Melanocyte of skin (primary cell): ENCODE results near the gene TRPT1.

DNA sequence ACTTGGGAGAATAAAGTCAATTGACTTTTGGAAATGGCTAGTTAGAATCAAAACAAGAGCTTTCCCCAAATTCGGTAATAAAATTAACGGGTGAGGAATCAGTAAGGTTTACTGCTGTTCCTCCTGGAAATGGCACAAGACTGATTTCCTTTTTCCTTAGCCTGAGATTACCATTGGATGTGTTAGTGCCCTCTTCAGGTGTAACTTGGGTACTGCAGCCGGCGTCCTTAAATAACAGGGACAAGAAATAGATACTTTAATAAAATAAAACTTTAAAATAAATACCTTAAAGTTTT is 29.9 kb downstream of the ZFTA start:
- CAGE, long polyA plus RNA, 2 experiments: no peak in any of the 2 experiments

DNA sequence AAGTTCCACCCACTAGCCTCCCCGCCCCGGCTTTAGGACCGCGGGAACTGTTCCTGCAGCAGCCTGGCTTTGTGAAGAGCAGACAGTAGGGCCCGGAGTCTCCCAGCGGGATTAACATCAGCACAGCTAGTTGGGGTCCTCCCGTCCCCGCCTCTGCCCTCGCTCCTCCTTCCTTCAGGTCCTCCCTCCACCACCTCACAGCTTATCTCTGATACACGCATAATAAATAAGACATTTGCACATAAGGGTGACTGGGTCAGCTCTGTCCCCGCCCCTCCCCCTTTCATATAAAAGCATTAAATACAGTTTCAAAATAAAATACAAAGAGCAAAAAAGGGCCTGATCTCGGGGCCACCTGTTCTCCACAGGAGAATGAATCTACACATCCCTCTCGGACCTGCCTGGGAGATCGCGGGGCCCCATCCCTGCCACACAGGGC is 6.5 kb downstream of the ZFTA start:
- CAGE, long polyA plus RNA, 2 experiments: no peak in any of the 2 experiments

DNA sequence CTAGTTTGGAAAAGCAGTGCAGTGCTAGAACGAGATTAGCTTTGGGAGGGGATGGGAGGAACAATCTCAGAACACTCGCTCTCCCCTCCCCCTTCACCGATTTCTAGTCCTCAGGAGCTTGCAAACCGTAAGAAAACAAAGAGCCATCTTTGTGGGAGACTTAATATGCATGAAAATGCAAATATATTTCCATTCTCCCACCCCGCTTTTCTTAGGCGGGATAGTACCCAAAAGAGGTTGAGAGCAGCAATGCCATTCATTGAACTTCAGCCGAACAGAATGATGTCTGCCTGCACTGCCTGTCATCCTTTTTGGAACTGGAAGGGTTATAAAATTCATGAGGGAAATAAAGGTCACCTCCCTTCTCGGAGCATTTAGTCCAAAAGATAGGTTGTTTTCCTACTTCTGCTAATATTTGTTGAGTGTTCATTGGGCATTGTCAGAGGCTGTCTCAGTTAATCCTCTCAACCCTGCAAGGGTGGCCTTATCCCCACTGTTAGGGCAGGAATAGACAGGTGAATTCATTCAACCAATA is 1.2 kb downstream of the SPINDOC start:
- CAGE, long polyA plus RNA, 2 experiments: no peak in any of the 2 experiments

- CAGE, long polyA plus RNA, 2 experiments: no peak in any of the 2 experiments
Measured at GRCh38 chr11:63870359-63870965, 31.6 kb downstream of the MARK2 start.

GRCh38 chr11:63909903-63910808 is 6.8 kb downstream of the RCOR2 start:
- CAGE, long polyA plus RNA, 2 experiments: no peak in any of the 2 experiments

GRCh38 chr11:63939590-63939934 is 760 bp downstream of the NAA40 start:
- CAGE, long polyA plus RNA, 2 experiments: no peak in any of the 2 experiments

DNA sequence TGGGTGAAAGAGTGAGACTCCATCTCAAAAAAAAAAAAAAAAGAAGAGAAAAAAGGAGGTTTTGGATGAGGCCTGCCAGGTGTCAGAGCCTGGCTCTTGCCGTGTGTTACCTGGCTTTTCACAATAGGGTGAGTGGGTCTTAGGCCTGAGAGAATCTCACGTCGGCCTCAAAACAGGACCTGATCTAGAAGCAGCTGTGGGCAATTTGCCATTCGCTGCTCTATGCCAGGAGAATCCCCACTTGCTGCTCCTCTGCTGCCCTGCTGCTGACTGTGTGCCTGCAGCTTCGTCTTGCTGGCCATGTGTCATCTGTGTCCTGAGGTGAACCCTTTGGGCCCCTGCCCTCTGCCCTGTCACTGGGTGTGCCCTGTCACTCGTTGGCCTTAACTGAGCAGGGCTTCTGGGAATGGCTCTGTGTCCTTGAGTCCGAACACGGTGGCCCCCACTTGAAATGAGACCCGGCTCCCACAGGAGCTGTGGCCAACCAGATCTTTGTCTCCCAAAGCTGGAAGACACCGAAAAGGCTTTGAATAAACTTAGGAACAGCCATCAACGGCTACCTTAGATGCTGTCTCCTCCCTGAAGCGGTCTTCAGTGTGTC is 6.2 kb downstream of the NAA40 start:
- CAGE, long polyA plus RNA, 2 experiments: no peak in any of the 2 experiments

DNA sequence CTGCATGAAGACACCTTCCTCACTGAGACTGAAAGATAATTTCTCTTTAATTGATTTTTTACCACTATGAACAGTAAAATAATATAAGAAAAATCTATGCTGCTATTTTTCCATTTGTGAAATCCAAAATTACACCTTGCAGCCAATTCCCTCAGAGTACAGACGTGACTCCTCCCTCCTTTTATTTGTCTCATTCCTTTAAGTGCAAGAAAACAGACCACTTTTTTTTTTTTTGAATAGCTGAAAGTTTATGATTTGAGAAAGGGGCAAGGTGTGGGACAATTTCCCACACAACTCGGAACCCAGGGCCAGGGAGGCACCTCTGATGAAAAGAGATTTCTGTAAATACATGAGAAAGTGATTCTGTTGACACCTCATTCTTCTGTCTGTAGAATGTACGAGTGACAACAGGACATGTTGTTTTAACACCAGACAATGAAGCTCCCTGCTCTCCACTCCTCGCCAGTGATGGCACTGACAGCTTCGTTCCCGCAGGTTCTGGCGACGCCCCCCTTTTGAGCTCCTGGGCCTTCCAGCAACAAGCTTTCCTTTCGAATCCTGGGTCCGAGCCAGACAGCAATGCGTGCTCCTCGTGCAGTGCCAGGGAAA is 50.6 kb downstream of the MACROD1 start:
- CAGE, long polyA plus RNA, 2 experiments: no peak in any of the 2 experiments

- CAGE, long polyA plus RNA, 2 experiments: no peak in any of the 2 experiments
Measured at GRCh38 chr11:64181494-64182013, 4.4 kb upstream of the STIP1 start.

GRCh38 chr11:64185244-64185925 is 586 bp upstream of the STIP1 start:
- CAGE, long polyA plus RNA, 2 experiments: no peak in any of the 2 experiments

DNA sequence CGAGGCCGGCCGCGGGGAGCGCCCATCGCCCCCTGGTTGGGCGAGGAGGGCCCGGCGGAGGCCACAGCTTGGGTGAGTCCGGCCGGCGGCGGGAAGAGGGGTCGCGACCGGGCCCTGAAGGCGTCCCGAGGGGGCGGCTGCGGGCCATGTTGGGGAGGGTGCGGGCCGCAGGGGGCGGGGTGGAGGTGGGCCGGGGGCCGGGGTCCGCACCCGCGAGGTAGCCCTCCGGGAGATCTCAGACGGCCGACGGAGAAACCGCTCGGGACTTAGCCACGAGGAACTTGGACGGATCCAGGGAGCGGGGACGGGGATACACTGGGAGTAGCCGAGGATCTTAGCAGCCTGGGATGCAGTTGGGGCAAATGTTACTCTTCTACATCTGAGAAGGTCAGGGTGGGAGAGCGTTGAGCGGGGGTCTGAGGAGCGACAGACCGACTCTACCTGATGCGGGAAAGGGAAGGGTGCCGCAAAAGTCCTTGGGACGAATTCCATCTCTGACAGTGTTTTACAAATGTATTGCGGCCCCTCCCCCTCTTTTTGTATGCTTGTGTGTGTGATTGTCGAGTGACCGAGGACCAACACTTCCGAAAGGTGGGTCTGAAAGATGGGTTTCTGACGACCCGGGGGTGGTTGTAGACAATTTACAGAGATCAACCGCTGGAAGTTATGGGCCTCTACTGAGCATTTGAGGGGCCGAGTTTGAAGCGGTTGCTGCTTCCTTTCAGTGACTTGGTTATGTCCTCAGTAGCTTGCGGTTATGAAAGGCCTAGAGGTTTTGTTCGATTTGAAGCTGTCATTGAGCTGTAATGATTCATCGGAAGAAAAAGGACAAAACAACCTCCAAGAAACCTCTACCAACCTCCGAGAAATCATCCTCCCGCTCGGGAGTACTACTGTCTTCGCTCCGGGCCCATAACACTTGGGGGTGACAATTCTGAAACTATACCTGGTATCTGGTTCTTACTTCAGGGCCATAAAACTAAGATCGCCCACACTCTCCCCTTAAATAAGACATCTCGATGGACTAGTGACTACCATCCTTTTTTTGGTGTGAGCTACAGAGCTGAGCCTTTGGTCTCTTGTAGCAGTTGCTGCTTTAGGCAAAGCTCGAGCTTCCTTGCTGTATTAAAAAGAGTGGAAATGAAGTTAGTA is 855 bp downstream of the STIP1 start:
- CAGE, long polyA plus RNA, 2 experiments: no peak in any of the 2 experiments

GRCh38 chr11:64196886-64198207 is 9.2 kb upstream of the FERMT3 start:
- CAGE, long polyA plus RNA, 2 experiments: no peak in any of the 2 experiments

- CAGE, long polyA plus RNA, 2 experiments: no peak in any of the 2 experiments
Measured at GRCh38 chr11:64220466-64221277, 5.3 kb downstream of the TRPT1 start.

GRCh38 chr11:64225514-64226428 is at the start of gene TRPT1:
Gene TRPT1, minus strand, starts transcription at chr11:64226186.
- CAGE, long polyA plus RNA, 2 experiments: start-site peak on the minus strand in 2 of 2 experiments, at chr11:64226091-64226209 at its widest, 45 to 381 reads per replicate

DNA sequence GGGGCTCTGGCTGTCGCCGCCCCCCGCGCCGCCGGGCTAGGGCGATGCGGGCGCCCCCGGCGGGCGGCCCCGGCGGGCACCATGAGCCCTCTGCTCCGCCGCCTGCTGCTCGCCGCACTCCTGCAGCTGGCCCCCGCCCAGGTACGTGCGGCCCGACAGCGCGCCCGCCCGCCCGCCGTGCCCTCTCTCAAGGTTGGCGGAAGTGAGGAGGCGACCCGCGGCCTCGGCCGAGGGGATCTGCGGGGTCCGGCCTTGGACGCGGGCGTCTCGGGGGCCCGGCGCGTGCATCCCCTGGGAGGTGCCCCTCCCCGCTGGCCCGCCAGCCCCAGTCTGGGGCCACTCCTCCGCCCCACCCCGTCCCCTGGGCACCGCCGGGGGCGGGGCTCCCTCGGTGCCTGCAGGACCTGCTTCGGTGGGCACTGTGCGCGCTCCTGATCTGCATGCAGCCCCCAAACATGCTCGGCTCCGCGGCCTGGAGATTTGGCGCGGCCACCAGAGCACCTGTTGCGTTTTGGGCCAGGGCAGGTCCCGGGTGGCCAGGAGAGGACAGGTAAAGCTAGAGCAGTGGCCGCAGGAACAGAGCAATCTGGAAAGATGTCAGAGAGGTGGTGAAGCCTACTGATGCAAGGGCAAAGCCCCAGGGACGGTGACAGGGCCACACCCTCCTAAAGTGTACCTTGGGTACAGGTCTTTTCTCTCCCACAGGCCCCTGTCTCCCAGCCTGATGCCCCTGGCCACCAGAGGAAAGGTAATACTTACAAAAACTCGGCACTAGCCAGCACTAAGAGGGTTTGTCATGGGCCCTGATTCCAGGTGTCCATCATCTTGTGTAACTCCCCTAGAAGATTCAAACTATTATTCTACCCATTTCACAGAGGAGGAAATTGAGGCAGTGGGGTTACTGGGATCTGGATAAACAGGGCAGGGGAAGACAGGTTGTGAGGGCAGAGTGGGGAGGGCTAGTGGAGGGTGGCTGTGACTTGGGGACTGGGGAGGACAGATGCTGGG is 673 bp downstream of the VEGFB start:
- CAGE, long polyA plus RNA, 2 experiments: no peak in any of the 2 experiments

GRCh38 chr11:64252122-64253174 is 1.1 kb downstream of the PLCB3 start:
- CAGE, long polyA plus RNA, 2 experiments: no peak in any of the 2 experiments

DNA sequence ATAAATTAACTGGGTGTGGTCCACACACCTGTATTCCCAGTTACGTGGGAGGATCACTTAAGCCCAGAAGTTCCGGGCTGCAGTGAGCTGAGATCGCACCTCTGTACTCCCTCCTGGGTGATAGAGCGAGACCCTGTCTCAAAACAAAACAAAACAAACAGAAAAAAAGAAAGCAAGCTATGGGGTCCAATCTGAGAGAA is 1.7 kb downstream of the BAD start:
- CAGE, long polyA plus RNA, 2 experiments: no peak in any of the 2 experiments

DNA sequence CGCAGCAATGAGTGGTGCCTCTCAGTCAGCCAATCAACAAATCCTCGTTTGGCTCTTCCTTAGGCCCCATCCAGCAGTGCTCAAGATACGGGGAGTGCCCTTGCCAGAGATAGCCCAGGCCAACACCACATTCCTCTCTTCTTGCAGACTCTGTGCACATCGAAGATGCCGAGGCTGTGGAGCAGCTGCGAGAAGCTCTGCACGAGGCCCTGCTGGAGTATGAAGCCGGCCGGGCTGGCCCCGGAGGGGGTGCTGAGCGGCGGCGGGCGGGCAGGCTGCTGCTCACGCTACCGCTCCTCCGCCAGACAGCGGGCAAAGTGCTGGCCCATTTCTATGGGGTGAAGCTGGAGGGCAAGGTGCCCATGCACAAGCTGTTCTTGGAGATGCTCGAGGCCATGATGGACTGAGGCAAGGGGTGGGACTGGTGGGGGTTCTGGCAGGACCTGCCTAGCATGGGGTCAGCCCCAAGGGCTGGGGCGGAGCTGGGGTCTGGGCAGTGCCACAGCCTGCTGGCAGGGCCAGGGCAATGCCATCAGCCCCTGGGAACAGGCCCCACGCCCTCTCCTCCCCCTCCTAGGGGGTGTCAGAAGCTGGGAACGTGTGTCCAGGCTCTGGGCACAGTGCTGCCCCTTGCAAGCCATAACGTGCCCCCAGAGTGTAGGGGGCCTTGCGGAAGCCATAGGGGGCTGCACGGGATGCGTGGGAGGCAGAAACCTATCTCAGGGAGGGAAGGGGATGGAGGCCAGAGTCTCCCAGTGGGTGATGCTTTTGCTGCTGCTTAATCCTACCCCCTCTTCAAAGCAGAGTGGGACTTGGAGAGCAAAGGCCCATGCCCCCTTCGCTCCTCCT is 1.6 kb downstream of the TRMT112 start:
- CAGE, long polyA plus RNA, 2 experiments: no peak in any of the 2 experiments

- CAGE, long polyA plus RNA, 2 experiments: start-site peak on the minus strand in 1 of 2 experiments, at chr11:64317269-64317320 at its widest, 16 to 383 reads per replicate
Measured at GRCh38 chr11:64316409-64317373, 668 bp downstream of the TRMT112 start.

- CAGE, long polyA plus RNA, 2 experiments: no peak in any of the 2 experiments
Measured at GRCh38 chr11:64409791-64410158, 50.8 kb downstream of the RPS6KA4 start.